ENCODE results near the genes C1GALT1C1, OCRL, AIFM1 and ARHGAP36.

DNA sequence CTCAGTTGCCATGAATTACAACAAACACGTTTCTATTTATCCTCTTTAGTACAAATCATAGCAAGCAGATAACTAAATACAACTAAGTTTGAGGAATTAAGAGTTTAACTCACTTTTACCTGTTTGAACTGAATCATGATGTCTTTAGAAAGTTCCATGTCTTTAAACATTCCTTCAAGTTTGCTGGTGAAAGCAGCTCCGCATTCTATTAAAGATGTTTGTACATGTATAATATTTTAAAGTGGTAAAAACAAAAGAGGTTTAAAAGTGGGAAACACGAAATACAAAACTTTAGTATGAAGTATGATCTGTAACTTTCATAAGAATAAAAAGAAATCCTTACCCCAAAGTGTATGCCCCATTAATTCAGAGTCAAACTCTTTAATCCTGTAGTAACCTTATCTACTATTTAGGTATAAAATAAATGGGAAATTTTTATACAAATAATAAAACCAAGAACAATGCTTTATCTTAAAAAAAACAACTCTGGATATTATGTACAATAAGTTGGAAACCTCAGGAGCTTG is 22.7 kb downstream of the CUL4B start:
- PRO-cap = no peak

- PRO-cap = no peak
Measured at GRCh38 chrX:120617925-120618824, 11.7 kb downstream of the C1GALT1C1 start.

DNA sequence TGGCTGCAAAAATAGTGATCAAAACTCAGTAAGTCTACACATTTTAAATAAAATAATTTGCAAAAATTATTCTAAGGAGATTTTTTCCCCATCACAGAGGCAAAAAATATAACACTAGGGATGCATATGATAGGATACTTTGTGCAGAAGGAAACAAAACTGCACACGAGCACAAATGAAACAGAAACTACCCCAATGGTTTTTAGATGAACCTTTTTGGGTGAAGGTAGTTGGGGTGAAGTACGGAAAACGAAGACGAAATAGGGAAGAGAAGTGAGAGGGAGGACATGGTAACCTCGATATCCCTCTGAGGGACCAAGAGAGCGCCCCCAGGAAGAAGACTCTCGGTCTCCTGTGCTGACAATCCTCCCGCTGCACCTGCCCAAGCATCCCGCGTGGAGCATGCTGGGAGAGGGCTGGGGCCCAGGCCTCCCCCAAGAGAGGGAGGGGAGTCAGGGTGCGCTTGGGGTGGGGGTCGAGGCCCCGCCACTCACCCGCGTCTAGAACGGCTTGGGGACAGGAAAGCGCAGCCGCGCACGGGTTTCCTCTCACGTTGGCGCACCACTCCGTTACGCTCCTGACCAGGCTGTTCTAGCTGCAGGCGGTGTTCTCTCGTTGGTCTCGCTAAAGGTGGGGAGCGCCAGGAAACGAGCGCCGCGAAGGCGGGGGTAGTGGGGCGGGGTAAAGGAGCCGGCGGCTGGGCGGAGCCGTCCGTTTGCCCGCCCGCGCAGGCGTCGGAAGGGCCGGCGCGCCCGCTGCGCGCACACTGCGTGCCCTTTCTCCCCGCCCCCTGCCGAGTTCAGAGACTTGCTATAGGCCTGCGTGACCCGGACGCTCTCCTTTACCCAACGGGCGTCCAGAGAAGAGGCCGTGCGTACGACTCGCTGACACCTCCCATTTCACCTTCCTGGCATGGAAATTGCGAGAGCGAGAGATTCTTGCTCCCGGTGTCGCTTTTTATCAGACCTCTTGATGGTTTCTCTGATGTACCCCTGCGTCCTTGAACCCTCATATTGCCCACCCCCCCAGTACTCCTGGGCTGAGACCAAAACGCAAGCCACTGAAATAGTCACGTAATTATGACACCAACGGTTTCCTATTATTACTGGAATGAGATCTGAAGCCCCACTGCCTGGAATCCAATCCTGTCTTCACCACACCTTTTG is at the start of gene C1GALT1C1:
TSS of gene C1GALT1C1 (minus strand) at position 632 of the 1,166 bp plus-strand sequence.
- PRO-cap = bidirectional peak, plus-strand start at position 935 of the sequence, minus-strand start at position 593 of the sequence

DNA sequence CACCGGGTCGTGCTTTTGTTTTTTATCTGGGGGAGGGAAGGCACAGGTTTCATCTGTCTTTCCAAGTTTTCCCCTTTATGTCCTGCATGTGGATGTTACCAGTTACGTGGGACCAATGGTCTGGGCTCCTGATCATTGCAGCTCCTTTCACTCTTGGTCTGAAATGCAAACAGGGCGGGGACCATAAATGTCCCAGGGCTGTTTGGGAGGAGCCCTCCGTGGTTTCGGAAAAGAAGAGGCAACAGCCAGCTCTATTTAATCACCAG is 30.7 kb upstream of the C1GALT1C1 start:
- PRO-cap = no peak

GRCh38 chrX:120749061-120749553 is 119.3 kb upstream of the C1GALT1C1 start:
- PRO-cap = bidirectional peak, plus-strand start at chrX:120749419, minus-strand start at chrX:120749253

DNA sequence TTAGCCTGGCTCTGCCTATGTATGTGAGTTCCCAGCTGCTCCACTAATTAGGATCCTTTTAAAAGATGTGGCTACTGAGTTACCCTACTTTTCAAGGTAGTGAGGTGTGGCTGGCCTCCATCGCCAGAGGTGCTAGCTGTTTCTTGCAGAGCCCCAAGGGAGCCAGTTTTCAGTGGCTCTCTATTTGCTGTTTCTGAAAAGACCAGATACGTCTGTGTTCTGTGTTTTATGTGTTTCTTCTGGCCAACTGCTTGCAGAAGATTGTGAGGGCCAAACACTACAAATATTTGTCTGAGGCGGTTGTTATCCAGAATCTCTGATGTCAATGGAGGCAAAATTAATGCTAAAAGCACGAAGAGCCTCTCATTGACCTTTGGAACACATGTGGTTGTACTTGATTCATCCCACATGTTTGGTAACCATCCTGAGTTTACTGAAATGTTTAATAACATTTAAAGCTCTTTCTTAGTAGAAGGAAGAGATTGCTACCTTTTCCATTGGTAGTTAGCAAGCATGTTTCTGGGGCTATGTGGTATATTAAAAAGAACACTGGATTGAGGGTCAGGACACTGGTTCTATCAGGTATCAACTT is 113.8 kb downstream of the CT47B1 start:
- PRO-cap = no peak

DNA sequence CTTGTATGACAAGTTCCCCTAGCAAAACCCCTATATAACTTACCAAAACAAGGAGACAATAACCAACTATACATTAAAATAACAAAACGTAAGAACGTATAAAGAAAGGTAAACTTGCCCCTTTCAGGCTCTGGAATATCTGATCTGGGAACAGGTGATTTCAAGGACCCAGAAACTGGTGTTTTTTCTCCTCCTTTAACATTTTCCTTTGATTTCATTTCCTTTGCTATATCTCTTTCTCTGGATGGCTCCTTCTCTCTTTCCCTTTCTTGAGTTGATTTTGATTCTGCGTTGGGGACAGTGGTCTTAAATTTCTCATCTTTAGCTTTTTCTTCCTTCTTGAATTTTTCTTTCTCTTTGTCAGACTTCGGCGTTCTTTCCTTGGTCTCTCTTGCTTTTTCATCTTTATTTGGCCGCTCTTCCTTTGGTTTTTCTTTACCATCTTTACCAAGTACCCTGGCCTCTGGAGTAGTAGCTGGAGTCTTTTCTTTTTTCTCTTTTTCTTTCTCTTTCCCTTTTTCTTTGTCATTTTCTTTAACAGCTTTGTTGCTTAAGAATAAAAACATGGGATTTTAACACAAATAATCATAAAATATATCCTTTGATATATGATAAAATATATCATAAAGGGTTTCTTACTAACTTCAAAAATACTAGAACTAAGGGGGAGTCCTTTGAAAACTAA is 111.7 kb downstream of the THOC2 start:
- PRO-cap = no peak

- PRO-cap = no peak
Measured at GRCh38 chrX:123622628-123622981, 110.2 kb downstream of the THOC2 start.

GRCh38 chrX:123951971-123952367 is 9.5 kb upstream of the STAG2 start:
- PRO-cap = no peak

DNA sequence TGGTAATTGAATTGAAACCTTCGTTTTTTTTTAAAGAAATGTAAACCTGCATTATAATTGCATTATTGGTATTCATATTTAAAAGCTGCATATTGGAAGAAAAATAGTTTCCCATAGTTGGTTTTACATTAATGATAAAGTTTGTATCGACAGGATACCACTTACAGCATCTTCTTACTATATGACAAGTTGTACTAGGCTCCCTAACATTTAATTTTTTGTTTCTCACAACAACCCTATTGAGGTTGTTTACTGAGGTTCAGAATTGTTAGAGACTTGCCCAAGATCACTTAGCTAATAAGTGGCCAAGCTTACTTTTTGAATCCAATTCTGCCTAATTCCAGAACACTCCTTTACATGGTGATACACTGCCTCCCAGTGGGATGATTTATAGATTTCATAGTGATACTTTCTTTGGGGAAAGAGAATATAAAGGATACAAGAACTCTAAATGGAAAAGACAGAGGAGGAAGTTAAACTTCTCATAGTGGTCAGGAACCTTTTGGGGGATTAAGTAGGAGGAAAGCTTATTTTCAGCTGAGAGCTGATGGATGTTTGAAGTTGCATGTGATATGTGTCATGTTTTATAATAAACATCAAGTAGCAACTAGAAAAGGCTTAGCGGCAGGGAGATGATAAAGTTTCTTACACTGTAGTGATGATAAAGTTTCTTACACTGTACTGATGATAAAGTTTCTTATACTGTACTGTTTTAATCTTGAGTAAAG is 15.2 kb downstream of the STAG2 start:
- PRO-cap = no peak

DNA sequence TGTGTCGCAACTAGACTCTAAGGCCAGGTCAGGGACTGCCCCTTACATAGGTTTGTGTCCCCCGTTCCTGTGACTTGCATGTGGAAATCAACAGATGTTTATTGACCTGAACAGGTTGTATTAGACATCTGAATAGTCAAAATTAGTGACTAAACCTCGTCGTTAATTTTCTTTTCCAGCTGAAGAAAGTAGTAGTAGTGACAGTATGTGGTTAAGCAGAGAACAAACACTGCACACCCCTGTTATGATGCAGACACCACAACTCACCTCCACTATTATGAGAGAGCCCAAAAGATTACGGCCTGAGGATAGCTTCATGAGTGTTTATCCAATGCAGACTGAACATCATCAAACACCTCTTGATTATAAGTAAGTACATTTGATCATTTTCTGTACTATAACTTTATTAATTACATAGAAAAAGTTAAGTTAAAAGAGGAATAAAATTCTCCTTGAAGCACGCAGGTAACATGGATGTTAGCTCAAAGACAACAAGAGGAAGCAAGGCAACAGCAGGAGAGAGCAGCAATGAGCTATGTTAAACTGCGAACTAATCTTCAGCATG is 129.0 kb downstream of the STAG2 start:
- PRO-cap = no peak

DNA sequence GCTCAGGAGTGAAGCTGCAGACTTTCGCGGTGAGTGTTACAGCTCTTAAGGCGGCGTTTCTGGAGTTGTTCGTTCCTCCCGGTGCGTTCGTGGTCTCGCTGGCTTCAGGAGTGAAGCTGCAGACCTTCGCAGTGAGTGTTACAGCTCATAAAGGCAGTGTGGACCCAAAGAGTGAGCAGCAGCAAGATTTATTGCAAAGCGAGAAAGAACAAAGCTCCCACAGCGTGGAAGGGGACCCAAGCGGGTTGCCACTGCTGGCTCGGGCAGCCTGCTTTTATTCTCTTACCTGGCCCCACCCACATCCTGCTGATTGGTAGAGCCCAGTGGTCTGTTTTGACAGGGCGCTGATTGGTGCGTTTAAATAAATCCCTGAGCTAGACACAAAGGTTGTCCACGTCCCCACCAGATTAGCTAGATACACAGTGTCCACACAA is 164.9 kb upstream of the TEX13C start:
- PRO-cap = no peak

DNA sequence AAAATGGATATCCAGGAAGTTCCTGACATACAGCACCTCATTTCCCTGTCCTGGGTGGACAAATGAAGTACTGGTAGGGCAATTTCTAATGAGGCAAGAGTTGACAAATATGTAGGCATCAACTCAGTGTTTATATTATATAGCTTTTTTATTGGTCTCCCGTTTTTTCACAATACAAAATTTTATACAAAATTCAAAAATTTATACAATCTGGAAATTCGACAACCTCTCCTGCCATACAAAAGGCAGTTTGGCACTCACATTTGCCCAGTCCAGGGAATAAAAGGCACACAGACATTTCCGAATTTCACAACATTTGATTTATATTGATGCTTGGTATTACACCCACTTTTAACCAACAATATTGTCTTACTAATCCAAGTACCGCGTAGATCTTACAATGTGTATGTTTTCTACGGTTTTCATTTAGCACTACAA is 1.9 kb downstream of the SMARCA1 start:
- PRO-cap = no peak

- PRO-cap = unidirectional peak, plus-strand start at chrX:129540215; unidirectional peak, plus-strand start at chrX:129540242
Measured at GRCh38 chrX:129540076-129540610, at the start of gene OCRL. TSS of gene OCRL (plus strand) at chrX:129540259.

DNA sequence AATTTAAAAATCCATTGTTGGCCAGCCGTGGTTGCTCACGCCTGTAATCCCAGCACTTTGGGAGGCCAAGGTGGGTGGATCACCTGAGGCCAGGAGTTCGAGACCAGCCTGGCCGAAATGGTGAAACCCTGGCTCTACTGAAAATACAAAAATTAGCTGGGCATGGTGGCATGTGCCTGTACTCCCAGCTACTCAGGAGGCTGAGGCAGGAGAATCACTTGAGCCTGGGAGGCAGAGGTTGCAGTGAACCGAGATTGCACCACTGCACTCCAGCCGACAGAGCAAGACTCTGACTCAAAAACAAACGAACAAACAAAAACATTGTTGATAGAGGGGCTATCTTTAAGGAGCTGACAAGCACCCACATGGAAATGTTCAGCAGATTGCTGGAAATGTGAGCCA is 46.2 kb downstream of the ELF4 start:
- PRO-cap = no peak

DNA sequence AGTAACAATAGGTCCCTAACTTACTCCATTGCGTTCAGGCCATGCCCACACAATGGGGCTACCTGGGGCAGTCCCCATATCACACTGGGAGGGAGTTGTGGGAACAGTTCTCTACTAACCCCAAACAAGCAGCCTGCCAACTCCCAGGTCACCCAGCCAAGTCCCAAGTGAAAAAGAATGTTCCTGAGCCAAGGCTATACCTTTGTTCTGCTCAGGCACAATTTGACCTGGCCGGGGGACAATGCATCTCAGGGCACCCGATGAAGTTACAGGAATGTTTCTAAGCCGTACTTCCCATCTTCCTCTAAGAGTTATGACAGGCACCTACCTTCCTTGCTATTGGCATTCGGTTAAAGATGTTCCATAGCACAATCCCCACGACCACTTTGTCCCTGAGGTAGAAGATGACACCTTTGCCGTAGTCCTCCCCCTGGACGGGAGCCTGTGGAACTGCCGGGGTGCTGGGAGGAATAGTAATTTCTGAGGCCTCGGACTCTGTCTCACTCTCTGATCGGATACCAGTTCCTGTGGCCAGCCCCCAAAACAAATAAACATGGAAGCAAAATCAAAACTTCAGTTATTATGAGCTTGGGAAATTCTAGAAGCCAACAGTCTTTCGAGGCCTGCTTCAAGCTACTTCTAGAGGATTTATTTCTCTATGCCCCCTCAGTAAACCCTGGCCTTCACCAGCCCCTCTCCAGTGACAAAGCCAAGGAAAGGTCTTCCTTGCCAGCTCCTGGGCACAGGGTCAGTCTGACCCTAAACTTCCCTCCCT is 19.5 kb upstream of the ELF4 start:
- PRO-cap = no peak

- PRO-cap = no peak
Measured at GRCh38 chrX:130163457-130163707, 2.3 kb downstream of the AIFM1 start.

DNA sequence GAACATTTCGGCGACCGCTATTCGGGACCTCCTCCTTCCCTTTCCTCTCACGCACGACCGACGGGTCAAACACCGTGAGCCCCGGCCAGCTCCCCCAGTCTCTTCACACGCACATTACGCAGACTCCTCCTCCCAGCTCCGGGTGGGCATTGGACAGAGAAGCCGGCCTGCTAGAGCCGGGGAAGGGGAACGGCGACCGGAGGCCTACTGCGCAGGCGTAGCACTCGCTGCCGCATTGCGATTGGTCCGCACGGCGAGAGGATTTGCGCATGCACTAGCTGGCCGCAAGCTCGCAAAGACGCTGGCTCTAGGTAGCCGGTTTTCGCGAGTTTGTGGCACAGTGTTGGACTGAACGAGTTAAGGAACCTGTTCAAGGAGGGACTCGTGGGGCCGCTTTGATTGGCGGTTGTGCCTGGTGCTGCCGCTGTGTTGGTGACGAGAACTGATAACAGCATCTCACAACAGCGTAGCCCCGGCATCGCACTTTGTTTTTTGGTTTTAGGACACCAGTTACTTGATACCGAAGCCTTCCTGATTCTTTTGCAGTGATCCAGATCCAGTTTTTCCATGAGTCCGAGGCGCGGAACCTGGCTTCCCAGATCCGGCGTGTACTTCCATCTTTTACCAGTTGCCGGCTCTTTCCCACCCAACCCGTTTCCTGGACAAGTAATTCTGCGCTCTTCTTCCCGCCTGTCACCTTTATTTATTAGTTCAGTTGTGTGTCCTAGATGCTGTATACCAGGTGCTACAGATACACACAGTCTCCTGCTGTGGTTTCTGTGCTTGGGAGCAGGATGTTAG is at the start of gene AIFM1:
TSS of gene AIFM1 (minus strand) at position 191 of the 801 bp plus-strand sequence.
- PRO-cap = bidirectional peak, plus-strand start at position 338 of the sequence, minus-strand start at position 151 of the sequence; bidirectional peak, plus-strand start at position 709 of the sequence, minus-strand start at position 494 of the sequence

DNA sequence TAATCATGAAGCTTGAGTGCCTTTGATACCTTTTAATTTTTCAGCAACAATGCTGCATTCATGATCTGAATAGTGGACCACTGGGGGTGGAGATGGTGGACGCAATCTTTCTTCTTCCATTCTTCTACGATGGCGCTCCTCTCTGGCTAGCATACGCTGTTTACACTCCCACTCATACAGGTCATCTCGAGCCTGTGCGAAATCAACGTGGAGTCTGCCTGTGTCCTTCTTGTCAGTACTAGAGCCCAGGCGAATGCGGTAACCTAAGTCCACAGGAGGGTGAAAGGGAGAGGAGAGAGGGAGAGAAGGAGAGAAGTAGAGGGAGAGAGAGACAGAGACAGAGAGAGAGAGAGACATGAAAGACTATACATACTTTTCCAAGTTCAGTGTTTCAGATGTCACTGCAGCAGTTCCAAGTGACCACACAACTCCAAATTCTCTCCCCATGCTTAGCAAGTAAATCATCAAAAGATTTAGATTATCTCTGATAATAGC is 233.0 kb downstream of the ENOX2 start:
- PRO-cap = no peak

DNA sequence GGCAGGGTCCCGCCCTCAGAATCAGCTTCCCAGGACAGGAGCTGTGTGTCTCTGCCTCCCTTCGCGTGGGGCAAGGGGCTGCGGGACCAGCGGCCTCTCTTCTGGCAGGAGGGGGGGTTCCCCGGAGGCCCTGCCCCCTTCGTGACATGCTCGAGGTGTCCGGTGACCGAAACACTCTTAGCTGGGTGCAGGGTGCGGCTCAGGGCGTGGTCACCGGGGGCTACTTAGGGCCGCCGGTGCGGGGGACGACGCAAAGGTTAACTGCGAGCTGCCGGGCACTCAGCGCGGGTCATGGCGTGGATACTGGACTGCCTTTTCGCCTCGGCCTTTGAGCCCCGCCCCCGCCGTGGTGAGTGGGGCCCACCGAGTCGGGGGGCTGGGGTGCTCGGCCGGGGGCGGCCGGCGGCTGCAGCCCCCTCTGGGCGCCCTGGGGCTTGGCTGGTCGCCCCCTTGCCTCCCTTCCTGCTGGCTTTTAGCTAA is at the start of gene ARHGAP36:
TSS of gene ARHGAP36 (plus strand) at position 251 of the 480 bp plus-strand sequence.
- PRO-cap = no peak